HCT116 (cell line): ENCODE data around the gene LRRC25.

GRCh38 chr19:18284628-18285414 is 3.4 kb upstream of the JUND start:
- RRBS: no CpG with 5 or more reads among the region's 13 CpGs

GRCh38 chr19:18289789-18291019 is 8.8 kb upstream of the JUND start:
- RRBS: no CpG with 5 or more reads among the region's 23 CpGs

DNA sequence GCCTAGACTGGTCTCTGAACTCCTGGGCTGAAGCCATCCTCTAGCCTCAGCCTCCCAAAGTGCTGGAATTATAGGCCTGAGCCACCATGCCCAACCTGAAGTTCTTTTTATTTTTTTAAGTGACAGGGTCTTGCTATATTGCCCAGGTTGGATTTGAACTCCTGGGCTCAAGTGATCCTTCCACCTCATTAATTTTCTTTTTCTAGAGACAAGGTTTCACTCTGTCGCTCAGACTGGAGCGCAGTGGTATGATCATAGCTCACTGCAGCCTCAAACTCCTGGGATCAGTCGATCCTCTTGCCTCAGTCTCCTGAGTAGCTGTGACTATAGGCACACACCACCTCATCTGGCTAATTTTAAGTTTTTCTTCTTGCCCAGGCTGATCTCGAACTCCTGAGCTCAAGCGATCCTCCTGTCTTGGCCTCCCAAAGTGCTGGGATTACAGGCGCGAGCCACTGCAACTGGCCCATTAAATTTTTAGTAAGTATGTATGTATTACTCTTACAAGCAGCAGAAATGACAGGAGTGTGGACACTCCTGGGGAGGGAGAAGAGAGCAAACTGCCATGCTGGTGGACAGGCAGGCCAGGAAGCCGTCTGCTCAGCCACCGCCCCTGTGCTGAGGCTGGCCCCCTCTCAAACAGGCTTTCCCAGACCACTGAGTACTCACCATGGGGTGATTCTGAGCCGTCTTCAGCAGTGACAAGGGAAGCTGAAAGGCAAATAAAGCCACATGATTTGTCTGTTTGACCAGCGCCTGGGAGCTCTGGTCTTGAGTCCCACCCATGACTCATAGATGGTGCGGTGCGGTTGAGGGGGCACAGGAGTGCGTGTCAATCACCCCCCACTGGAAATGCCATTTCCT is 7.3 kb downstream of the LSM4 start:
- RRBS: no CpG with 5 or more reads among the region's 14 CpGs

- RRBS: no CpG with 5 or more reads among the region's 11 CpGs
Measured at GRCh38 chr19:18321476-18322130, 1.3 kb downstream of the LSM4 start.

DNA sequence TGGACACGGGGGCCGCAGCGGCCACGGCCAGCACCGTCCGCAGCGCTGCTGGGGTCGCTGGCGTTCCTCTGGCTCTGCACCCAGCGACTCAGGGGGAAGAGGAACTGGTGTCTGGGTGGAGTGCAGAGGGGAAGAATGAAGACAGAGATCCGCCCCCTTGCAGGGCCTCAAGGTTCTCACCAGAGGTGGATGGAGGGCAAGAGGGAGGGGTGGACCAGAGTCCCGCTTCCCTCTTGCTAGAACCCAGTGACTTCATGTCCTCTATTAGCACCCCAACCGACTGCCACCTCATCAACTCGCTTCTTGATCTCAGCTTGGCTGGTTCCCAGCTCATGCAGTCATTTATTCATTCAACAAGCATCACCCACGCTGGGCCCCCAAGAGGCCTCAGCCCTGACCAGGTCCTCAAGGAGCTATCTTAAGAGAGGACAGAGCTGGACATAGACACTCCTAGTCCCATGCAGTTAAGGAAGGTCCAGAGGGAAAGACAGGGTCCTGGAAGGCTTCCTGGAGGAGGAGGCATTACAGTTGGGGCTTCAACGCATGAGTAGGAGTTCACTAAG is at the start of gene LRRC25:
LRRC25 (minus strand) TSS at position 90 of the 563 bp plus-strand sequence.
- RRBS: no CpG with 5 or more reads among the region's 16 CpGs

DNA sequence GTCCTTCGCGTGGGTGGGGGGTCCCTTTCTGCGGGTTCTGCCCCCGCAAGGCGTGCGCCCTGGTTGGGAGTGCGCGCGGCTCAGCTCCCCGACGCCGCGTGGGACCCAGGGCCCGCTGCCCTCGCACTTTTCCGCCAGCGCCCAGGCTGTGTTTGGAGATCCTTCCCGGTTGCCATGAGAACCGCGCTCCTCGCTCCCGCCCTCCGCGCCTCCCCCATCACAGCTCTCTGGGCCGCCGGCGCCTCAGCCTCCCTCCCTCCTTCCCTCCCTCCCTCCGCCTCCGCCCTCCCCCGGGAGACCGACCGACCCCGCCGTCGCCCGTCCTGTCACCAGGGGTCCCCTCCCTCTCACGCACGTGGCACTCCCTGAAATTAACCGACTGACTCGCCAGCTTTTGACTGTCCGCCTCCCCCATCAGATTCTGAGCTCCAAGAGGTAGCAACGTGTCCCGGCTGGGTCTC is 2.4 kb upstream of the SSBP4 start:
- RRBS: 2% methylated on average over 12 of the region's 43 CpGs

DNA sequence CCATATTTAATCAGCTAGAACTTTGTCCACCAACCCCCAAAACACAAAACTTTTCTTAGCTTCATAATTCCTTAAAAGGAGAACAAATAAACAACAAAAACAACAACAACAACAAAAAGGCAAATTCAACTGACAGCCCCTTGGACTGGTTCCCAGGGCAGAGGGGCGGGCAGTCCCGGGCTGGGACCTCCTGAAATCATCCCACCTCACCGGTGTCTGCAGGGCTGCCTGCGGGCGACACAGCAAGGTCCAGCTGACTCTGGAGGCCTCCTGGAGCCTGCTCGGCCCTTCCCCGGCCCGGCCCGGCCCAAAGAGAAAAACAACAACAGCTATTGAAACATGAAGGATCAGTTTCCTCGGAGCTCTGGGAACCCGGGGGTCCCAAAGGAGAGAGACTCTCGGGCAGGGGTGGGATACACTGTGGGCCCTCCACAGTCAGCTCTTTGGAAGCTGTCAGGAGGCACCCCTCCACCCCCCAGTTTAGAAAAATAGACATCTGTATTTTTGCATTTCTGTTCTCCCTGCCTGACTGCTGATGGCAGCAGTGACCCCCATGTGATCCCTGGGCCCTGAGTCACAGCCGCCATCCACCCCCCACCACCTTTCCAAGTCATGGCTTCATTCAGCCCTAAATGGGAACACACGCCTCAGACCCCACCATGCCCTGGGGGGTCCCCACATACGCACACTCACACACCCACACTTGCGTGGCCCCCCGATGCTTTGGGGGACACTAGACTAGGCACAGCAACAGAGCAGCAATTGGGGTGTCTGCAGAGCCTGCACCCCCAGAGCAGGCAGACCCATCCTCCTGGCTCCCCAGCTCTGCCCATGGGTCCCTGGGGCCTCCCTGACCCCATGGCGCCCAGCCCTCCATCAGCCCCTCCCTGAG is 5.2 kb upstream of the ISYNA1 start:
- RRBS: 97% methylated on average over 8 of the region's 18 CpGs

DNA sequence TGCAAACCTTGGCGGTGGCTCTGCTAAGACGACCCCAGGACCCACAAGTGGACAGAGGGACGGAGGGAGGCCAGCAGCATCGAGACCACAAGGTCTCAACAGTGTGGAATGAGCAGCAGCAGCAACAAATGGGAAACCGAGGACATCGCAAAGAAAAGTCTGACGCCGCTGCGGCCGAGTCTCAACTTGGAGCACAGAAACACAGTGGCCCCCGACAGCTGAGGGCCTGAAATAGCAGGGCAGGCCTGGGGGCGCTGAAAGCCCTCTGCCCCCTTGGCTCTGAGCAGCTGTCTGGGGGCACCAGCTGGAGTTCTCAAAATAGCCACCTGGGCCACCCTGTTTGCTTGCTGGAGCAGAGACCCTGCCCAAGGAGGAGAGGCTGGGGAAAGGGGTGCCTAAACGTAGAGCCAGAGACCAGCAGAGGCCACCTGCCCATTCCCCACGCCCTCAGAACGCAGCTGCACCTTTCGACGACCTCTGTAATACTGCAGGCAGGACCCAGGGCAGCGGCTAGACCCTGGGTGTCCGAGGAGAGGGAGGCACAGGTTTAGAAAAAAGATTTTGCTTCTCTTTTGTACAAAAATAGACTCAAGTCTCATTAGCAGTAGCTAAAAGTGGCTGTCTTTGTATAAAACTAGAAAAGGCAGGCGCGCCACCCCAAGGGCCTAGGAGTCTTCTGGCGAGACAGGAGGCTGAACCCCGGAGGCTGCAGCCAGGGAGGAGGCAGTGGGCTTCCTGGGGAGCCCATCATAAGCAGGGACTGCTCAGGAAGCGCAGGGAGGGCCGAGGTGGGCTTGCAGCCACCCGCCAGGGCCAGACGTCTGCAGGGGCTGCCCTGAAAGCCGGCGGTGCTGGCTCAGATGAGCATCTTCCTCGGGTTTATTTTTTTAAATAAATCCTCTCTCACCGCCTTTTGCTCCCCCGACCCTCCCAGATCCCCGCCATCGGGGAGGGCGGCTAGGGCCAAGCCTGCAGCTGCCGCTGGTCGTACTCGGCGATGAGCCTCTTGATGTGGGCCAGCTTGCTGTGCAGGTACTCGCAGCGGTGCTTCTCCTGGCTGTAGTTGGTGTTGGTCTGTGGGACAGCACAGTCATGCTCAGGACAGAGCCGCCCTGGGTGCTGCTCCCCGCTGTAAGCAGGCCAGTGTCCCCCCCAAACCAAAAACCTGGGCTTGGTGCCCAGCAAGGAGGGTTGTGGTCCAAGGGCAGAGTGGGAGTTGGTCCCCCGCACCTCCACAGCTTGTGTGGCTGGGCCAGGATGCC is 6.3 kb upstream of the ISYNA1 start:
- RRBS: no CpG with 5 or more reads among the region's 44 CpGs

GRCh38 chr19:18462949-18463314 is 25.0 kb upstream of the ISYNA1 start:
- RRBS: no CpG with 5 or more reads among the region's 8 CpGs

- RRBS: no CpG with 5 or more reads among the region's 19 CpGs
Measured at GRCh38 chr19:18500693-18501451, 21.0 kb downstream of the ELL start.

- RRBS: no CpG with 5 or more reads among the region's 15 CpGs
Measured at GRCh38 chr19:18531619-18532443, 10.0 kb upstream of the ELL start.

DNA sequence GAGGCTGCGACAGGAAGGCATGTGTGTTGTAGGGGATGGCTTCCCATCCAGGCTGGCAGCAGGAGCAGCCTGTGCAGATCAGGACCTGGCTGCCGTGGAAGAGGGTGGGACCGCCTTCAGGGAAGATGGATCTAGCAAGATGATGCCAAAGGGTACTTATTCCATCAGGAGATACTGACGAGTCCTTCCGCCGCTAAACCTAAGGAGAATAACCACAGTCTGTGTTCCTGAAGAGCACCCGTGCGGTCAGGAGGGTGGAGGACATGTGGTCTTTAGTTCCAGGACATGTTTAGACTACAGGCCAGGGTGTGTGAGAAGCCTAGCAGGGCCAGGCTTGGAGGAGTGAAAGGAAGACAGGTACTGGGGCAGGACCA is 1.1 kb downstream of the UBA52 start:
- RRBS: no CpG with 5 or more reads among the region's 8 CpGs

GRCh38 chr19:18581117-18581479 is 7.5 kb upstream of the REX1BD start:
- RRBS: no CpG with 5 or more reads among the region's 1 CpG

GRCh38 chr19:18590390-18591143 is 2.0 kb downstream of the REX1BD start:
- RRBS: no CpG with 5 or more reads among the region's 32 CpGs

DNA sequence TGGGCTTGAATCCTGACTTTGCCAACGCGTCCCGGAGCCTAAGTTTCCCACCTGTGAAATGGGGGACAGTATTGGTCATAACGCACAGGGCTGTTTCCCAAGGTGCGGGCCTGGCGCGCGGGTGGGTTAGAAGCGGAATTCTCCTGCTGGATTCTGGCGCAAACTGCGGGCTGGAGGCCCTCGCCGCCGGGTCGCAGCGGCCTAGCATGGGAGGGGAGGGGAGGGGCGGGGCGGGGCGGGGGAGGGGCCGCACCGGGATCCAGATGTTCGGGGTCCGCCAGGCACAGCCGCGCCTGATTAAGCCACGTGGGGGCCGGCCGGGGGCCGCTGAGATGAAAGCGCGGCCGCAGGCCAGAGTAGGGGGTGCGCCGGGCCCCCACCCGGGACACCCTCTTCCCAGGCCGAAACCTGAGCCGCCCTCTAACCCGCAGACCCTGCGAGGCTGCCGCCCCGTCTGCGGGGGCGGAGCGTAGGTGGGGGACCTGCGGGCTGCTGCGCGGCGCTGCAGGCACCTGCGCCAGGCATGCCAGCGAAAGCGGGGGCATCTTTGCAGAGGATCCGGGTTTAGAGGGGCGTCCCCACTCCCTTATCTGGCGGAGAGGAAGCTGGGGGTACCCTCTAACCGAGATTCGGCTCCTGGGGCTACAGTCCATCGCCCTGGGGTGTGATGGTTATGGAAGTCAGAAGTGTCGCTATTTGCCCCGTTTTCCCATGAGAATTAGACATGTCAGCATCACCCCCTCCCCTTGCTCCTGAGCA is 1.0 kb upstream of the TMEM59L start:
- RRBS: 9% methylated on average over 21 of the region's 59 CpGs

- RRBS: no CpG with 5 or more reads among the region's 16 CpGs
Measured at GRCh38 chr19:18708166-18708760, 24.8 kb downstream of the CRTC1 start.

DNA sequence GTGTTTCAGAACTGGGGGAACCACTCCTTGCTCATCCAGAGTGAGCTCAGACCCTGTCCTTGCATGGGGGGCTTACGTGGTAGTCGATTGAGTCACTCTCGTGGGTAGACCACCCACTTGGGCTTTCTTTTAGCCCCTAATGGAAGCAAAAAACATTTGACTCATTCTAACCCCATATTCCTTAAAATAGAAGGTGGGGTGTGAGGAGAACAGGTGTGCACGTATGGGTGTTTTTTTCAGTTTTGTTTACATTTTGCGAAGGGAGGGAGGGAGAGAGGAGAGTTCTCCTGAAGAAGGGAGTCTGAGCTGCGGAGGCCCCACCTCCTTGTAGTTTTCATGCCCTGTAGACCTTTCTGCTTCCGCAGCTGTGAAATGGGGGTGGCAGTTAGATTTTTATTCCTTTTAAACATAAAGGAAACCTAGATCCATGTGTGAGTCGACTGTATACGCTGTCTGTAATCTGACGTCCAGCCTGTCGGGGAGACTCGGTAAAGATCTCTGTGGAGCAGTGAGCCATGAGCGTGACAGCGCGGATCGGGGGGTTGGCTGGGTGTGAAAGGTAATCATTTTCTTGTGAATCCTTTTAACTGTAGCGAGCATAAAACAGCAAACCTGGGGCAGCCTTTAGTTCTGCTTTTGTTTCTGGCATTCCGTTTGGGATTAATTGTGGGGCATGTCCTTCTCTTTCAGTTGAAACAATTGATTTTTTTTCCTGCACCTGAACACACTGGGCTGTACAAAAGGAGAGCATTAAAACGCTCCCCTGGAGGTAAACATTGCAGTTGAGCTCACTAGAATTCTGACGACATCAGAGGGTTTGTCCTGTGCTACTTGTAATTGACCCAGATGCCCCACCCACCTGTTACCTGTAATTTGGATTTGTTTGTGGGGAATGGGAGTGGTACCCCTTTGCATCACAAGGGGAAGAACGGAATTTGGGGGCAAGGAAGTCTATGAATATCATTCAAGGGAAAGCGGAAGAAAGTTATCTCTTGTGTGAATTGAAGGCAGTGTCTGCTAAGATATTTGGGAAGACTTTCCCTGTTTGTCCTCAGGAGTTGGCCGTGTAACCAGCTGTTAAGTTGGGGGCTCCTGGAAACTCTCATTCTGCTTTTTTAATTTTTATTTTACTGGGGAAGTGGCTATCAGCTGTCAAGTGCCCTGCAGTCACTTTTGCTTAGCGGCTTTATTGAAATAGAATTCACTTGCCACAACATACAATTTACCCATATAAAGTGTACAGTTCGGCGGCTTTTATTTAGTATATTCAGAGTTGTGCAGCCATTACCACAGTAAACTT is 2.4 kb downstream of the UPF1 start:
- RRBS: no CpG with 5 or more reads among the region's 26 CpGs

DNA sequence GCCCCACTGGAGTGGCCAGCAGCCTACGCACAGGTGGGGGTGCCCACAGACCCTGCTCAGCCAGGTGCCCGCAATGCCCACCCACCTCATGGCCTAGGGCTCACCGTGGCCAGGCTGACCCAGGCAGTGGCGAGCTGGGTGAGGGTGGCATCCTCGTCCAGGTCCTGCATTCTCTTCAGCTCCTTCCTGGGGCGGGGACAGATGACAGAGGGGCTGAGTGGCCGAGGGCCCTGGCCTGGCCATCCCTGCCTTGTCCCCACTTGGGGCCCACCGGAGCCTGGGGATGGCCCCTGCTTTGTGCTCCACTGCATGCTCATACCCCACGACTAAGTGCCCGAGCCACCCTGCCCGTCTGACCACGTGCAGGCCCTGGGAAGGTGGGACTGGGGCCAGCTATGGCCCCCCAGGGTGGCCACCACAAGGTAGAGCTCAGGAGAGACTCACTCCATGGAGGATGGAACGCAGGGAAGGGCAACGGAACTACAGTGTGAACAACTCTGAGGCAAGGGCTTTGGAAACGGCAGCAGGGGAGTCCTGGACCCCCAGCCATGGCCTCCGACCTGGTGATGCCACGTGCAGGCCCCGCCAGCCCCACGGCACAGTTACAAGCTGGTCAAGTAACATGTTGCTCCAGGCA is 8.8 kb upstream of the CERS1 start:
- RRBS: no CpG with 5 or more reads among the region's 19 CpGs

- RRBS: no CpG with 5 or more reads among the region's 3 CpGs
Measured at GRCh38 chr19:18966355-18966633, 25.3 kb upstream of the HOMER3 start.

- RRBS: 7% methylated on average over 5 of the region's 54 CpGs
Measured at GRCh38 chr19:19032053-19033286, 847 bp downstream of the SUGP2 start.